ENCODE measurements around a stretch of chr7.

DNA sequence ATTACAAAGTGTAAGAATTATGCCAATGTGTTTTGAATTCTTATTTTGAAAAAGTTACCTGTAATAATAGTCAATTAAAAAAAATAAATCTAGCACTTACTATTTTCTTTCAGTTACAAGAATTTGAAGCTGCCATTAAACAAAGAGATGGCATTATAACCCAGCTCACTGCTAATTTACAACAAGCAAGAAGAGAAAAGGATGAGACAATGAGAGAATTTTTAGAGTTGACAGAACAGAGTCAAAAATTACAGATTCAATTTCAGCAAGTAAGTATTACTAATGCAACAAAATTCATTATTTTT lies 53.8 kb downstream of the AKAP9 start:
- PRO-cap, result no peak

- PRO-cap, result no peak
Measured at GRCh38 chr7:92041961-92042710, 92.1 kb downstream of the CYP51A1 start.

- PRO-cap, result no peak
Measured at GRCh38 chr7:92043492-92044221, 90.6 kb downstream of the CYP51A1 start.

- PRO-cap, result no peak
Measured at GRCh38 chr7:92061037-92061458, 73.2 kb downstream of the CYP51A1 start.

- PRO-cap, result no peak
Measured at GRCh38 chr7:92135147-92135874, 1.0 kb upstream of the CYP51A1 start.

DNA sequence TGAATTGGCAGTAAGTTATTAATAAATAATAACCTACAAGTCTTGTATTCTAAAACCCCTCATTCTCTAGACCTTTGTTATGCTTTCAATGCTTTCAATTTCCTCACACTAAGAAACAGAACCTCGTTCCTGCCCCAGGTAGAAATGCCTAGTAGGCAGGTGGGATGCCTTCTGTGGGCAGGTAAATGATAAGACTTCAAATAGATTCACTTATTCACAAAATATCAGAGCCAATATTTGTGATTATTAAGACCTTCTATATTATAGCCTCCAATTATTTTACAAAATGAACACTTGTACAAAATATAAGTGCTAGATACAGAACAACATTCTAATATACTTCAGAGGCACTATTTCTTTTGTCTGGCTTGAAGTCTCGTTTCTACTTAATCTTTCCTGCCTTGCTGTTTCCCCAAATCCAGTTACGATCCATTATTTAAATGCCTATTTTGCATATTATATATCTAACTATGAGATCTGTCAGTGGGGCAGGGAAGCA lies 7.4 kb downstream of the KRIT1 start:
- PRO-cap, result no peak

GRCh38 chr7:92246731-92246968 lies 876 bp downstream of the ANKIB1 start:
- PRO-cap, result no peak

- PRO-cap, result no peak
Measured at GRCh38 chr7:92348374-92349551, 98.5 kb upstream of the GATAD1 start.

DNA sequence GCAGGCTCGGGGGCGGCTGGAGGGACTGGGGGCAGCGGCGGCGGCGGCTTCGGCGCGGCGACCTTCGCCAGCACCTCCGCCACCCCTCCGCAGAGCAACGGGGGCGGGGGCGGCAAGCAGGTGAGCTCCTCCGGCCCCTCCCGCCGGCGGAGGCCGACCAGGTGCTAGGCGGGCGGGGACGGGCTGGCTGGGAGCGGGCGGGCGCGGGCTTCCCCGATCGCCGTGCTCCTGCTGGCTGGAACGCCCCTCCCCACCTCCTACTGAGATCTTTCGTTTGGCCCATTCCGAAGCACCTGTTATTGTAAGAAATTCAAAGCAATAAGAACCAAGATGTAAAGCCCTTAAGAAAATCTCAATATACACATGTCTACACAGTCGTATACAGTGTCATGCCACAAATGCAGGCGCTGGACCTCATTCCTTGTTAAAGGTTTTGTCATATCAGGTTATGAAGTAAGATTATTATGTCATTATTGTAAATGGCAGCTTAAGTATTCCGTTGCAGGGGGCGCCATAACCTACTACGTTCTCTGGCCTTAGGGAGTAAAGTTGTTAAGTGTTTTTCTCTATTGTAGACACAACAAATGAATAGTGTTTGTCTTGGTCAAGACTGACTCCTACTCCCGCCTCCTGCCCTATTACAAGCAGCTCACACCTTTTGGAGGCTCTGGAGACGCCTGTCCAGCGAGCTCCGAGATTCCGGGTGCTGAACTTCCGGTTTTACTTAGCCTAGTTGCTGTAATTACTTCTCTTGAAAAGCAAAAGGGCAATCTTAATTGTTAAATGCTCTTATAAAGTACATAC lies 779 bp downstream of the GATAD1 start:
- PRO-cap, result bidirectional peak, plus-strand start at position 494 of the sequence, minus-strand start at position 91 of the sequence; bidirectional peak, plus-strand start at position 694 of the sequence, minus-strand start at position 705 of the sequence

GRCh38 chr7:92454369-92454835 lies 7.1 kb downstream of the GATAD1 start:
- PRO-cap, result no peak

DNA sequence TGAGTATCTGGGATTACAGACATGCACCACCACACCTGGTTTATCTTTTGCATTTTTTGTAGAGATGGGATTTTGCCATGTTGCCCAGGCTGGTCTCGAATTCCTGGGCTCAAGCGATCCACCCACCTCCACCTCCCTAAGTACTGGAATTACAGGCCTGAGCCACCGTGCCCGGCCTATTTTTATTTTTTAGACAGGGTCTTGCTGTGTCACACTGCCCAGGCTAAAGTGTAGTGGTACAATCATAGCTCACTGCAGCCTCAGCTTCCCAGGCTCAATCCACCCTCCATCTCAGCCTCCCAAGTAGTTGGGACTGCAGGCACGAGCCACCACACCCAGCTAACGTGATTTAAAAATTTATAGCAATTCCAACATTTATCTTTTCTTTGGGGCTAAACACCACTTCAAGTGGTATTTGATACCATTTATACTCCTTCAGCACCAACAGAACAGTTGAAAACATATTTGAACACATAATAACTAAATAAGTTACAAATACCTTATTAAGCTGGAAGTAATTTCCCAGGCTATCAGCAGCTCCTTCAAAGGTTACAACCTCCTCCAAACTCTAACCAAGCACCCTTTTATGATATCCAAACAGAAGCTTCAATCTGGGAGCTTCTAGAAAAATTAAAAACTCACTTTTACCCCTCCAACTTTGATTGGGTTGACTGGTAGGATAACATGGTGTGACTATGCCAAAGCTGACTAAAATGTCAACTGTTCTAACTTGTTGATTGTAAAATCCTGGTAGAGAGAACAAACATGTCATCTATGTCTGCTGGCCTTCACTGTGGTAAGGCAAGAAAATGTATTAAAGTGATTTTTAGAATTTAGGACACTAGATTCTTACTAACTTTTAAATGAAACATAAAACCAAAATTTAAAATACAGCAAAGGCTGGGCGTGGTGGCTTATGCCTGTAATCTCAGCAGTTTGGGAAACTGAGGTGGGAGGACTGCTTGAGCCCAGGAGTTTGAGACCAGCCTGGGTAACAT lies 29.9 kb downstream of the RBM48 start:
- PRO-cap, result no peak

DNA sequence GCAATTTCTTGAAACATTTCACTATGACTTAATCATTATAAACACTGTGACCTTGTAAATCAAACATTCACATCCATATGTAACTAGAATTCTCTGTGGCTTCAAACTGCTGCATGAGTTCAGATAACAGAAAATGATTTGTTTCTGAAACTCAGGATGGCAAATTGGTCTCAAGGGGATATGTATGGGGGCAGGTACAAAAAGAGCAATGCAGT lies 3.8 kb downstream of the FAM133B start:
- PRO-cap, result no peak

- PRO-cap, result no peak
Measured at GRCh38 chr7:92614388-92615100, 24.4 kb upstream of the FAM133B start.

- PRO-cap, result no peak
Measured at GRCh38 chr7:92631339-92632256, 41.4 kb upstream of the FAM133B start.

GRCh38 chr7:92639396-92640545 lies 49.6 kb upstream of the FAM133B start:
- PRO-cap, result no peak

DNA sequence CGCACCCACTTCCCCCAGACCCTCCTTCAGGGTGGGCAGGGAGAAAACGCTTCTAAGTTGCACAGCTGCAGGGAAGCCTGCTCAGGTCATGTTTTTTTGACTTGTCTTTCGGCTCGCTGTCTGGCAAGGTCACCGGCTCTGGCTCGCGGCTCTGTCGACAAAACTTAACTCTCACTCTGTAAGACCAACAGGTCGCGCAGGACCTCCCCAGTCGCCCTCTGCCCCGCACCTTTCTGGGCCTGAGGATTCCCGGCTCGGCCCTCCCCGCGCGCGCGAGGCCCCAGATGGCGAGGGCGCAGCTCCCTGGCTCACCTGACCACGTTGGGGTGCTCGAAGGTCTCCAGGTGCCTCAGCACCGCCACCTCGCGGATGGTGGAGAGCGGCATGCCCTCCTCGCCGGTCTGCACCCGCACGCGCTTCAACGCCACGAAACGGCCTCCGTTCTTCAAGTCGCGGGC lies 3.6 kb downstream of the CDK6 start:
- PRO-cap, result bidirectional peak, plus-strand start at position 387 of the sequence, minus-strand start at position 317 of the sequence

- PRO-cap, result no peak
Measured at GRCh38 chr7:93889820-93890572, 557 bp downstream of the TFPI2 start.

DNA sequence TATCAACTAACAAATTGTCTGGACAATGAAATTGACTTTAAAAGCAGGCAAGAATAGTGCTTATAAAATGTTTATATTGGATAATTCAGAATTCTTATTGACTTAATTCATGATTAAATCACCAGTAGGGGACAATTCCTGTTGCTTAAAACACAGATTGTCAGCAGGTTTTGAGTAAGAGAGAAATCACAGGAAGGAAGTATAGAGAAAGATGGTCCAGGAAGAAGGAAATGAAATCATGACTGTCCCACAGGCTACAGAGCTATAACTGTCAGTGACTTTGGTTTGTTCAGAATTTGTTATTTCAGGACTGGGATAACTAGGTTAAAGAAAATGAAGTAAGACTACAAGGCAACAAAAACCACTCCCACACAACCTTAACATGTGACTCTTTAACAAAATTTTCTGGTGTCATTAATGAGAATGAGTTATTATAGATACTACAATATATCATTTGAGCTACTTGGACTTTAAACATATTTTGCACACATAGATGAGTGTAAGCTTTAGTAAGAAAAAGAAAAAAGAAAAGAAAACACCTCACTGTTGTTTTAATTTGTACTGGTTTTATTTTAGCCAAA lies 6.9 kb downstream of the GNGT1 start:
- PRO-cap, result no peak

DNA sequence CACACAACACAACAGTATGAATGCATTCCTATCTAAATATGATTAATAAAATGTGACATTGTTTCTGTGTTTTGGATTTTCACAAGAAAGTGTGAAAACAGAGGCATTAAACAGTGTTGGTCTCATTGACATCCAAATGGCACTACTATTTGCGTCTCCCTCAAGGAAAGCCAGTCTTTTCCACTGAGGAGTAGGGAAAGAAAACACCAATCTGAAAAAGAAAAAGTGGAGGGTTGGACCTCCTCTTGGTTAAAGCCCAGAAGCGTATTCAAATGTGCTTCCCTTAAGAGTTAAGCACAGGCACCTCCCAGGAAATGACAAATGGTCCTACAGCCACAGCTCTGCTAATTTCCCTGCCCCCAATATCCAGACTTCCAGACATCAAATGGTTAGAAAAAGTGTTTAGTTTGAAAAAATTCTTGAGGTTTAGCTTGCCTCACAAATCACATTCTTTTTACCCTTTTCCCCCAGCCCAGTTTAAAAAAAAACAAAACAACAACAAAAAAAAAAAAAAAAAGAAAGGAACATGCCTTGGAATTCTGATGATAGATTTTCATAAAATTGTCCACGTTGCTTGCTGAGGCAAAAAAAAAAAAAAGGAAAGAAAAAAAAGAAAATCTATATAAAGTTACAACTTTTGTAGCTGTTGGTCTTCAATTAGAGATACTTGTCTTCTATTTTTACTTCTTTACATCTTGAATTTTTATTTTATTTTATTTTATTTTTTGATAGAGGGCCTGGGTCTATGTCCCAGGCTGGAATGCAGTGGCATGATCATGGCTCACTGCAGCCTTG lies 19.0 kb upstream of the COL1A2 start:
- PRO-cap, result no peak

DNA sequence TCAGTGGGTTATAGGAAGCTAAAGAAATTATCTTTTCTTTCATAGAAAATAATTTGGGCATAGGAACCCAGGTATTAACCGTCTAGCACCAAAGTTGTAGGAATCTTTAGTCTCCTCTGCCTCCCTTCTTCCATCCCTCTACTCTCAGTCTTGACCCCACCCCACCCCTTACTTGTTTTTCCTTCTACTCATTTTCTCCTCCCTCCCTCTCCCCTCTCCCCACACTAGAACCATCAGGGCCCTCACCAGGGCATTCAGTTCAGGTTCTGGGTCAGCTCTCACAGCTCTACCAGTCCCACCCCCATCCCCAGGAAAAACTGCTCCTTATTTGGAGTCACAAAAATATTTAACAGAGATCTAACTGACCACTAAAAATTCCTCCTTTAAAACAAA lies 3.0 kb upstream of the COL1A2 start:
- PRO-cap, result no peak